Colon Carcinoma Metastatic in the Lung (tissue), 2 donors: ENCODE data around the genes MYOCD and HS3ST3A1.

DNA sequence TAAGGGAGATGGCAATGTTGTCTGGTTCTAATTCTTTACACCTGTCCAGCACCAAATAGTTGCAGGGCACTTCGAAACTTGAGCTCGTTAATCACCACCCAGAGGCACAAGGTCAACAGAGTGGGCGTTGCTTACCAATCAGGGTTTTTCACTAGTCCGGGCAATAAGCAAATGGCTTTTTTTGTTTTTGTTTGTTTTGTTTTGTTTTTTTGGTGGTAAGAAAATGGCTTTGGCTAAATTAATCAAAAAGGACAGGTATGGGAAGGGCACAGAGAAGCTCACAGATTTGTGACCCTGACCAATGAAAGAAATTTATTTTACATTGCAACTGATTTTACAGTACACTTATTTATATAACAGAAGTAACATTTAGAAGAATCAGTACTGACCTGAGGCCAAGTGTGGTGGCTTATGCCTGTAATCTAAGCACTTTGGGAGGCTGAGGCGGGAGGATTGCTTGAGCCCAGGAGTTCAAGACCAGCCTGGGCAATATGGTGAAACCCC is 28.4 kb upstream of the TMEM220 start:
- PRO-cap, 2 experiments, result no peak in any of the 2 experiments

GRCh38 chr17:10777371-10777627 is 26.6 kb downstream of the TMEM238L start:
- PRO-cap, 2 experiments, result no peak in any of the 2 experiments

DNA sequence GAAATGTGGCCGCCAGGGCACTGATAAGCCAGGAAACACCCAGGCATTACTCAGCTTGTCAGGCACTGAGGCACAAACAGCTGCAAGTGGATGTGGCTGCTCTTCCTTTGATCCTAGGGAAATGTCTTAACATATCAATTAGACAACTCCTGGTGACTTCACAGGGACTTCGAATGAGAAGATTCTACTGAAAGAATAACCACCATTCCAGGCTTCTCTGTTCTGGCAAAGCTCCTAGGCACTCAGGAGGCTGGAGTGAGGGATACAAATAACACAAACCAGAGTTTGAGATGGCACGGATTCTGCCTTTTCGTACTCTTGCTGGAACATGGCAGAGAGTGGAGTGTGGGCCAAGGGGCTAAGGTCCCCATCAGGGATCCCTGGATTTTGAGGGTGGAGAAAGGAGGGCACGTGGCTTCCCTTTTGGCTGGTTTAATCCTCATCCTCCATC is 66.7 kb upstream of the SHISA6 start:
- PRO-cap, 2 experiments, result no peak in any of the 2 experiments

DNA sequence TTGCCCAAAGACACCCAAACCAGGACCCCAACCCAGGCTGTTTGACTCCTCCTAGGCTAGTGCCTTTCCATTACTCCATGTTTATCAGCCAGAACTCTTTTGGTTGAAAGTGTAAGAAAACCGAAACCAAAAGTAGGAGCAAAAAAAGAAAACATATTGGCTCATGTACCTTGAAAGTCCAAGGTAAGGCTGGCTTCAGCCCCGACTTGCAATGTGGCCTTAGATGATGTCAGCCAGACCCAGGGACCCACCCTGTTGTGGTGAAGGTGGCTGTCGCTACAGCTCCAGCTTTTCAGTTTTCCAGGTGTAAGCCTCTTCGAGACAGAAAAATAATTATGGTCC is 20.6 kb downstream of the DNAH9 start:
- PRO-cap, 2 experiments, result peak in 1 of 2 experiments; most common minus-strand start position 83 of the sequence (in 1)

GRCh38 chr17:11619198-11619723 is 21.0 kb downstream of the DNAH9 start:
- PRO-cap, 2 experiments, result peak in 1 of 2 experiments; most common plus-strand start chr17:11619475 (in 1); most common minus-strand start chr17:11619303 (in 1)

DNA sequence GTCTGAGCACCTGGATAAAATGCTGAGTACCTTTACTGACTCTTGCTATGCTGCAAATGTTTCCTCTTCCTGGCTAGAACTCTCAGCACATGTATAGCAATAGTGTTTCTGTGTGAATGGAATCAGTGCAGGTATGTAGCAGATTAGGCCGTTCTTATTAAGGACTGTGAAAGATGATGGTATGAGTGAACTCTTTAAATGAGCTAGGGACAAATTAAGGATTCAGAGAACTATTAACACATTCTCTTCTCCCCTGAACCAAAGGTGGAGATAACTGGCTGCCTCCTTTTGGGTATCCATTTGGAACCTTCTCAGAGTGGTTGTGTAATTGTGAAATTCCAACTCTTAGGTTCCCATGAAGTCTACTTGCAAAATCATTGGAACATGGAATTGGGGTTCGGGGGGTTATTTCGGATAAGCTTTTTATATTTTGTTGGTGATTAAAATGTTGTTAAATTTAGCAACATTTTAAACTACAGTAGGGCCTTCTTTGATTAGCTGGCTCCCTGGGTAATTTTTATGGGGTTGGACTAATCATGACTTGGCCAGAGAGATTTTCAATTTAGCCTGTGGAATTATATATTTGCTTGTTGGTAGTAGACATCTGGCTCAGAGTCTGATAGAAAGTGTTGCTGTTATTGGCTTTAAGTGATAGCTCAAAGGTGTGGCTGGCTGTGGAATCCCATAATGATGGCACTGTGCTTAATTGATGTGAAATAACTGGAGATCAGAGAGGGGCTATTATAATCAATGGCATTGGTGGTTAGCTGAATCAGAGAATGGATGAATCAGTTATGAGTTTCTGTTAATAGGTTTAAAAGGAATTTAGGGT is 25.5 kb downstream of the MAP2K4 start:
- PRO-cap, 2 experiments, result no peak in any of the 2 experiments

DNA sequence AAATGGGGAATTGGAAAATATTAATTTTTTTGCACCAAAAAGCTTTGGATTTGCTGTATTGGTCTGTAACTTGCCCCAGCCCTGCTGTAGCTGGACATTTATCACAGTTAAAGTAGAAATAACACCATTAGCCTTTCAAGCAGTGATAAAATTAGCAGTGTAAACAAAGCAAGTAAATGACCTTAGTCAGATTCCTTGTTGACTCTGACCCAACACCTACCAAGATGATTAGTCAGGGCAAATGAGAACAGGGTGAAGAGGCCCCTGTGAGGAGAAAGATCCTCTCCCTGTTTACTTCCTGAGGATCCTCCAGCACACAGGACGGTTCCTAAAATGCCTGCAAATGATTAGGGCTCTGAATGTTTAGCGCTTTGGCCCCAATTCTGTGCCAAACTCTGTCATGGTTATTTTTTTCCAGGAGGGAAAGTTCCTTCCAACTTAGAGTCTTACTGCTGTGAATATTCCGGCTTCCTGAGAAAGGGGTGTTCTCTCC is 259.1 kb upstream of the MYOCD start:
- PRO-cap, 2 experiments, result no peak in any of the 2 experiments

- PRO-cap, 2 experiments, result no peak in any of the 2 experiments
Observed at GRCh38 chr17:12549460-12550101, 116.1 kb upstream of the MYOCD start.

GRCh38 chr17:12665270-12666361 is at the start of gene MYOCD:
Gene MYOCD, plus strand, starts transcription at chr17:12665890.
- PRO-cap, 2 experiments, result peak in 1 of 2 experiments; most common plus-strand start chr17:12665890 (in 1)

DNA sequence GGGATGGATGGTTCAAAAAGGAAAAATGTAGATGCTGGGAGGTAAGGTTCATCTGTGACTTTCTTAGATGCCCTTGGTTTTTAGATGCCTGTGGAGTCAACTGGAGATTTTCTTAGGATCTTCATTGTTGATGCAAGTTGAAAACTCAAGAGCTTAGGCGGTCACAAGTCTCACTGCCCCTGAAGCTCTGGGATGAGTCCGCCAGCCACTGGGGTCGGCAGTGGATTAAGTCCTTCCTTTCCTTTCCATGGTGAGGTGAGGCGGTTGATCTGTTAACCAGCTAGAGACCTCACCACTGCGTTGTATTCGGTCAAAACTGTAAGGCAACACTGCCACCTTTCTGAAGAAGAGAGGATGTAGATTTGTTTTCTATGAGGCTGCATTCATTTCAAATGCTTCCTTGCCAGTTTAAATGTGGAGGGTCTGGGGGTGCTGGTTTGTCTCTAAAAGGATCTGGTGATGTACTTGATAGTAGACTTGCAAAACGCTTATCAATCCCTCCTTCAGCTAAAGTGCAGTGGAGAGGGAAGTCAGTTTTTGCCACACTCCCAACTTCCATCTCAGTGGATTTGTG is 1.6 kb downstream of the MYOCD start:
- PRO-cap, 2 experiments, result no peak in any of the 2 experiments

GRCh38 chr17:12732039-12732552 is 57.2 kb upstream of the ARHGAP44 start:
- PRO-cap, 2 experiments, result no peak in any of the 2 experiments

DNA sequence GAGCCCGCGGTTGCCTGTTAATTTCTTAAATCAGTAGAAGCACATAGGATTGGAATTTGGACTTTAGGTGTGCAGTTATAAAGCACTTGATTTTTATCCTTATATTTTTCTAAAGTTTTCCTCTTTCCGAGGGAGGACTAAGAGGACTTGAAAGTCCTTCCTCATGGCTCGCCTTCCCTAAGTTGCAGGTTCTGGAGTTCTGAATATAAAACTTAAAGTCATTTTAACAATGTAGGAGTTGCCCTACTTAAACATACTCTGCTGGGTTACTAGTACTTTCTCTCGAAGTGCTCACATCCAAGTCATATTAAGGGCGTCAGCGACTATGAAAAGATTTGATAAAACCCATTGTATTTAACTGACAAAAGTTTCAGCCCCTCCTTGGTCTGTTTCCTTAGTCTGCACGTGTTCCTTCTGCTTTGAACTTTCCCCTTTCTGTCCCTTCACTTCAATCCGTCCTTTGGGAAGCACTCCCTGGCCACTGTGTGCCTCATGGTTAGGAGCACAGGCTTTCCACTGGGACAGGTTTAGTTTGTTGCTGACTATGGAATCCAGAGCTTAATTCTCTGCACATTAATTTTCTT is 3.3 kb downstream of the ARHGAP44 start:
- PRO-cap, 2 experiments, result no peak in any of the 2 experiments

- PRO-cap, 2 experiments, result peak in 2 of 2 experiments; most common plus-strand start chr17:13602045 (in 1); most common minus-strand start chr17:13601927 (in 2)
Observed at GRCh38 chr17:13601627-13602654, at the start of gene HS3ST3A1. Gene HS3ST3A1, minus strand, starts transcription at chr17:13601929.

DNA sequence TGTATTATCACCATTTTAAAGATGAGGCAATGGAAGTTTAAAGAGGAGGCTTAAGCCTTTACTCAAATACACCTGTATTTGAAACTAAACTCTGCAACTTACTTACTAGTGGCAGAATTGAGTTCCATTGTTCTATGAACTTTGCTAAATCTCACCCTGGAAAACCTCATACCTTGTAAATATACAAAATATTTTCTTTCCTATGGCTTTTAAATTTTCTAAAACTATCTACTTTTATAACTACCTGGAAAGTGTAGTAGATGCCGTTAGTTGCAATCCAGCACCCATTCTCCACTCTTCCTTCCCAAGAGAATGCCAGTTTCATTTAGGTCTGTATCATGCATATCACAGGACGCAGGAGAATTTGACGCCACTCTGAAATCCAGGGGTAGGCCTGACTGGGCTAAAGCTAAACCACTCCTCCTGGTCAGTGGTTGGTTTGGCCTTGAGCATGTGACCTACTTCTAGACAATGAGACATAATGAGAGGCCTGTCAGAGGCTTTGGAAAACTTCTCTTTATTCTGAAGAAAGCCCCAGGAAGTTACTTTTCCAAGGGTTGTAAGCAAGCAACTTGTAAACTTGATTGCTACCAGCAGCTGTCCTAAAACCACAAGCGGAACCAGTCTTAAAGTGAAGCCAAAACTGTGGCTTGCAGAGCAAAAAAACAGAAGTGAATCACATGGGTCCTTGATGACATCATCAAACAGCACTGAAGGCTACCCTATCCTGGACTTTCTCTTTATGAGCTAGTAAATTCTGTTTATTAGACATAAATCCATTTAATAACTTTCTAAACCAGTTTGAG is 138.3 kb upstream of the COX10 start:
- PRO-cap, 2 experiments, result no peak in any of the 2 experiments

GRCh38 chr17:14205697-14206493 is 30.8 kb downstream of the CDRT15 start:
- PRO-cap, 2 experiments, result peak in 1 of 2 experiments; most common plus-strand start chr17:14206234 (in 1)

- PRO-cap, 2 experiments, result no peak in any of the 2 experiments
Observed at GRCh38 chr17:14756421-14756942, 455.6 kb downstream of the HS3ST3B1 start.

GRCh38 chr17:15350783-15351188 is 9.4 kb upstream of the TEKT3 start:
- PRO-cap, 2 experiments, result no peak in any of the 2 experiments

GRCh38 chr17:15351787-15352436 is 10.5 kb upstream of the TEKT3 start:
- PRO-cap, 2 experiments, result no peak in any of the 2 experiments

GRCh38 chr17:15384121-15384720 is 42.8 kb upstream of the TEKT3 start:
- PRO-cap, 2 experiments, result no peak in any of the 2 experiments

GRCh38 chr17:15411236-15412202 is 55.9 kb downstream of the CDRT4 start:
- PRO-cap, 2 experiments, result no peak in any of the 2 experiments